ENCODE measurements around a stretch of chr2.

- PRO-cap, result unidirectional peak, plus-strand start at chr2:171687755; unidirectional peak, plus-strand start at chr2:171687945; bidirectional peak, plus-strand start at chr2:171688016, minus-strand start at chr2:171687972
Measured at GRCh38 chr2:171687596-171688597, 628 bp downstream of the DYNC1I2 start.

DNA sequence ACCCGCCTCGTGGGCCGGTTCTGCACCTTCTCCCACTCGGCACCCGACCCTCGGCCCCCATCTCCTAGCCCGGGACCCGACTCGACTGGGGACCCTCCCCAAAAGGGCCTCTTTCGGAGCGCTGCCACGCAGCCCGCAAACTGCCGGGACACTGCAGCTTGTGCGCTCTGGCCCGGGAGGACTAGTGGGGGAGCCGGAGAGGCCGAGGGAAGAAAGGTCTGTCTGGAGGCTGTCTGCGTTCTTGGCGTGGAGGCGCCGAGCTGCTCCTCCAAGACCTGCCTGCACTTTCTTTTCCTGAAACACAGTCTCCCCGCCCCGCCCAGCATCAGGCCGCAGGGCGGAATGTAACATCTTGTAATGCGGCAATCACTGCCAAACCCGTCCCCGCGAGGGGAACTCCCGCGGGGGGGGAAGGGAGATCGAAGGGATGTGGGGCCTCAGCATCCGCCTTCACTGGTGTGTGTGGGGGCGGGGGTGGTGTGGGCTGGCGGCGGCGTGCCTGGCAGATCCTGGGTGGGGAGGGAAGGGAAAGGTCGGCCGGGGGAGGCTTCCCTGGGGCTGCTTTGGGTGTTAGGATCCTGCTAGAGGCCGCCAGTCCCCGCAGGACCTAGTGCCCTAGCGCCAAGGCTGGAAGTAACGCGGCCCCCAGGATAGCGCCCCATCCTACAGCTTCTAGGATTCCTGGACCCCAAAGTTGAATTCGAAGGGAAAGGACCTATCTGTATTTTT is 7.3 kb downstream of the DLX2 start:
- PRO-cap, result bidirectional peak, plus-strand start at position 505 of the sequence, minus-strand start at position 309 of the sequence

DNA sequence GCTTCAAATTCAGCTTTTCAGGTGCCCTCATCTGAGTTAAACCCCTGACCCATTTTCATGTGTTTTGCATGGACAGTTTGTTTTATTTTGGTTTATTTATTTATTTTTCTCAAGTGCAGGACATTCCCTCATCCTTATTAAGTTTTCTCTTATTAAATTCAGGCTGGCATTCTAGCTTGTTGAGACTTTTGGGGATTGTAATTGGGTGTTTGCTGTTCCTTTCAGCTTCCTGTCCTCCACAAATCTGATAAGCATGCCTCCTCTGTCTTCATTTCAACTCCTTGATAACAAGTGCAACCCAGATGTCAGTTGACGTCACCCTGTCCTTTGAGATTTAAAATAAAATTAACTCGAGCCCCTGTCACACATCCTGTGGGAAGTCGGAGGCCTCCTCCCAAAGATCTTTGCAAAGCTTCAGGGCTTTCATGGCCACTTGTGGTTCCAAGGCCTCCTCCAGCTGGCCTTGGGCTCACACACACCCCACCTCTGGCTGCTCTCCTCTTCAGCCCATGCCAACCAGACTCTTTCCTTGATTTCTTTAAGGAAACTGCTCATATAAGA is 70.0 kb upstream of the ITGA6 start:
- PRO-cap, result no peak

DNA sequence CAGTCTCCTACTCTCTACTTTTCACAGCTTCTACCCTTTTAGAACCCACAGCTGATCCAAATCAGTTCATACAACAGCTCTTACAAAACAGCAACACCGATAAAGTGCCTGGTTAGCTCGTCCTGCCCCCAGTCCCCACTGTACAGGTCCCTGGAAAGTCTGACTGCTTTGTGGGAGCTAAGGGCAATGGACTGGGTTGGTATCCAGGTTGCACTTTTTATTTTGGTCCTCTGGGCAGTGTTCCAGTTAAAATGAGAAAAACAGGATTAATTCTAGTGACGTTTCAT is 53.1 kb upstream of the ITGA6 start:
- PRO-cap, result no peak

DNA sequence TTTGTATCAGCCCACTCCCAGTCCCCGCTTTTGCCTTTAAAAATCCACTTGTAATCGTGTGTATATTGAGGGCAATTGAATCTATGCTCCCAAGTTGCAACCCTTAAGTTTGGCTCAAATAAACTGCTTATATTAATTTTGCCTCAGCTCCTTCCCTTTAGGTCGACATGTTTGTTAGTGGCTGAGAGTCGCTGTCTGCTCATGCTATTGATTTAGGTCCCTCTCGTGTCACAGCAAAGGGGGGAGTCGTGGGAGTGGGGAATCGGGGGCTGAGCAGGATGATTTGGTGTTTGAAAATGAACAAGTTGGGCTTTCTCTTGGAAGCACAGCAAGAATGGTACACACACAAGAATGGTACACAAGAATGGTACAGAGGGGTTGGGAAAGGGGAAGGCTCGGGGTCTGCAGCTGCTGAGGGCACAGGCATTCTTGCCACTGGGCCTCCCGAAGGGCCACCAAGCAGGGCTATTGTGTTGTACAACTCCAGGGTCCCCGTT is 42.8 kb upstream of the ITGA6 start:
- PRO-cap, result no peak

DNA sequence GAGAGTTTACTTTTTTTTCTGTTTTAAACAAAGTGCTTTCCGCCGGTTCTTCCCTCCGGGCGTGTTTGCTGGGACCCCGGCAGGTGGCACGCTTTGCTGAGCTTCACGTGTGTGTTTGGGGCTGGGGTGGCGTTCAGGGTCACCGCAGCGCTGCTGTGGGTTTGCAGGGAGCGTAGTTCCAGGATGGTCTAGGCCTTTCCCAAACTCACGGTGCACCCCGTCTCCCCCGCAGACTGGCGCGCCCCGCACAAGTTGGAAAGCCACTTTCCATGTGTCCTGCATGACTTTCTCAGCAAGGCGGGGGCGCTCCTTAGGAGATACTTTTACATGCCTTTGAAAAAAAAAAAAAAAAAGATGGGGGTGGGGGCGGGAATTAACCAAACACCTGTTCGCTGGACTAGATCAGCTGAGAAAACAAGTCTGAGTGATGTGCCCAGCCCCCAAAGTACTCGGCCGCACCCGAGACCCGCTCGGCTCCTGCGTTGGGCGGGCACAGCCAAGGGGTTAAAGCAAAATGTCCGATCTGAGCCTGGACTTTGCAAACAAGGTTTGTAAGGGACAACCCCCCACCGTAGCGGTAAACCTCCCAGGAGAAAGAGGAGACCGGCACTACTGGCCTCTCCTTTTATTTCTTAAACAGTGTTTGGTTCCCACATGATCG is 954 bp downstream of the ITGA6 start:
- PRO-cap, result bidirectional peak, plus-strand start at position 541 of the sequence, minus-strand start at position 416 of the sequence

DNA sequence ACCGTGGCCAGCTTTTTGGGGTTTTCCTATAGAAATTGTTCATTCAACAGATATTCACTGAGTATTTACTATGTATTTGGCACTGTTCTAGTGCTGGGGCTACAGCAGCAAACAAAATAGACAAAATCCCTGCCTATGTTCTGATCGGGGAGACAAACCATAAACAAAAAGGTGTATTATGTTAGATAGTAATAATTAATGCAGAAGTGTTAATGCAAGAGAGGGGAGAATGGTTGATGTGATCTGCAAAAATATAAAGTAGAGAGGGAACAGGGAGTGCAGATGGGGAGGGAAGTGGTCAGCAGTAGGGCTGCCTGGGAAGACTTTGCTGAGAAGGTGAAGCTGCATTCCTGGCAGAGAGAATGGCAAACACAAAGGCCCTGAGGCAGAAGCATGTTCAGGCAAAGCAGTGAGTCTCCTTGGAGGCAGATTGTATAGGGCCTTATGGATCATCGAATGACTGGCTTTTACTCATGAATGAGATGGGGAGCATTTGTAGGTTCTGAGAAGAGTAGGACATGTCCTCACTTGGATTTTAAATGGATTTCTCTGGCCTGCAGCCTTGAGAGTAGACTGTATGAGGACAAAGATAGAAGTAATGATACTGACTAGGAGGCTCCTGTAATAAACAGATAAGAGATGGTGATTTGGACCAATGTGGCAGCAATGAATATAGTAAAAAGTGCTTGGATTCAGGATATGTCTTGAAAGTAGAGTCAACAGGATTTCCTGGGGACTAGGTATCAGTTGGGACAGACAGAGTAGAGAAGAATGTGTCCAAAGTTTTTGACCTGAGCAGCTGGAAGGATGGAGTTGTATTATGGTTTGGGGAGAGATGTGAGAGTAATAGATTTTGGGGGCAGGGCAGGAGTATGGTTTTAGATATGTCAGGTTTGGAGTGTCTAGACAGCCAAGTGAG is 9.6 kb downstream of the ITGA6 start:
- PRO-cap, result no peak

- PRO-cap, result no peak
Measured at GRCh38 chr2:172470734-172471196, 43.4 kb downstream of the ITGA6 start.

DNA sequence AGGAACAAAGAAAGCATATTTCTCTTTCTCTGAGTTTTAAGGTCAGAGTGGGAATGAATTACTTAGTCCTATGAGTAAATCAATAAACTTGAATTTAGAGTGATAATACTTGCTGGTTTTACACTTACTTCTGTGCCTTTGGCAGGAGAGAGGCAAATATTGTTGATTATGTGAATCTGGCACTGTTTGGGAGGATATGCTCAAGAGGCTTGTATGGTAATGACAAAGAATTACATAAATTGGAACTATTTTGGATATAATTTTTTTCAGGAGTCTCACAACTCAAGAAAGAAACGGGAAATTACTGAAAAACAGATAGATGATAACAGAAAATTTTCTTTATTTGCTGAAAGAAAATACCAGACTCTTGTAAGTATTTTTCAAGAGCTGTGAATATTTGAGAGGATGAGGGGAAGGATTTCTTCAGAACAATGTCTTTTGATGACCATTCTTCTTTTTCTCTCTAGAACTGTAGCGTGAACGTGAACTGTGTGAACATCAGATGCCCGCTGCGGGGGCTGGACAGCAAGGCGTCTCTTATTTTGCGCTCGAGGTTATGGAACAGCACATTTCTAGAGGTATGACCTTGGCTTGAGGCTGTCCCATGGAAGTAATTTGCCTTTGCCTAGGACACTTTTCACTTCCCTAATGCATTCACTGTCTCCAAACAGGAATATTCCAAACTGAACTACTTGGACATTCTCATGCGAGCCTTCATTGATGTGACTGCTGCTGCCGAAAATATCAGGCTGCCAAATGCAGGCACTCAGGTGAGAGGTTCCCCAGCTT is 63.6 kb downstream of the ITGA6 start:
- PRO-cap, result no peak

DNA sequence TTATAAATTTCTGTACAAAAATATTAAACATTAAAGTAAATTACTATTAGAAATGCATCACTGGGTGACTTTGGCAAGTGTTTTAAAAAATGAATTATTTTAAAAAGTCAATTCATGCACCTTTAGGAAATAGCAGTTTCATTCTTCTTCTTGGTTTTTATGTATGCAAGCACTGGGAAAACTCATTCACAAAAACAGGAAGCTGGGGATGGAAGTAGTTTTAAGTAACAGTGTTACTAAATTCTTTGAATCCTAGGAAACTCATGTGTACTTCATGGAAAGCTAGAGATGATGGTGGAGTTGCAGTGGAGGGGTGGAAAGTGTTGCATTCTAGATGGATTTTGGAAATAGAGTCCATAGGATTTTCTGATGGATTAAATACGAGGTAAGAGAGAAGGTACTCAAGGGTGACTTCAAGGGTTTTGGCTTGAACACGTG is 142.7 kb upstream of the MAP3K20 start:
- PRO-cap, result no peak

- PRO-cap, result no peak
Measured at GRCh38 chr2:172970592-172971204, 104.9 kb upstream of the MAP3K20 start.

GRCh38 chr2:173028623-173029046 is 47.0 kb upstream of the MAP3K20 start:
- PRO-cap, result no peak

DNA sequence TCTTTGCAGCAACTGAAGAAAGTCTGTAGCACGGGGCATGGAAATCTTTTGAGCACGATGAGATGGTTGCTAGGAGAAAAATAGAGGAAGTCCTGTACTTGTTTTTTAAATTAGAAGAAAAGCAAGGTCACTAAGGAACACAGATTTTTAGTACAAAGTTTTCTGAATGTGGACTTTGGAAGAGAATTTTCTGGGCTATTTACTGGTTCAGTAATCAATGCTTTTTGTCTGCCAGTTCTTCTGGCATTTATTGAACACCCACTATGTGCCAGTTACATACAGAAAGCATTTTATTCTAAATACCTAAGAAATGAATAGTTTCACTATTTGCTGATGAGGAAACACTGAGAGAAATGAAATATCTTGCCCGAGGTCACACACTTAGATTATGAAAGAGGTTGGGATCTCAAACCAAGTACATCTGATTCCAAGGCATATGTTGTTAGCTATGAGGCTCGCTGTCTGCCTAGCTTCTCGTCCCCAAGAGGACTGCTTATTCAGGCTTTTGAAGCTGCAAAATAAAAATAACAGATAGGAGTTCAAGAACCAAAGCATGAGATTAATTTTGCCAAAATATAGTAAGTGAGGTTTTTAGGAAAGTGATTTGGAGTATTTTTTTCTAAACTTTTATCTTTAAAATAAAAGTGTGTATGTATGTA is 15.5 kb upstream of the MAP3K20 start:
- PRO-cap, result no peak

GRCh38 chr2:173075058-173075607 is 513 bp upstream of the MAP3K20 start:
- PRO-cap, result no peak

GRCh38 chr2:173076971-173077503 is 1.4 kb downstream of the MAP3K20 start:
- PRO-cap, result unidirectional peak, minus-strand start at chr2:173077236

- PRO-cap, result no peak
Measured at GRCh38 chr2:173087061-173087692, 11.5 kb downstream of the MAP3K20 start.

DNA sequence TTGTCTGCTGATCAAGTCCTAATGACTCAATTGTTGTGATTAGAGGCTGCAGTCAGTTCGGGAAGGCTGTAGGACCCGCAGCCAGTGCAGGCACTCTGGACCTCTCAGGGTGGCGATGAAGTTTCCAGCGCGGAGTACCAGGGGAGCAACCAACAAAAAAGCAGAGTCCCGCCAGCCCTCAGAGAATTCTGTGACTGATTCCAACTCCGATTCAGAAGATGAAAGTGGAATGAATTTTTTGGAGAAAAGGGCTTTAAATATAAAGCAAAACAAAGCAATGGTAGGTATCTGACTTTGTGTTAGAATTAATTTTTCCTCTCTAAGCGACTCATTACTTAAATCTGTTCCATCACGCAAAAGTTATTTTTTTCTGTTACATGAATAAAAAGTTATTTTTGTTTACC is 8.5 kb downstream of the CDCA7 start:
- PRO-cap, result no peak

- PRO-cap, result no peak
Measured at GRCh38 chr2:173652831-173653080, 298.1 kb downstream of the CDCA7 start.

GRCh38 chr2:173961973-173962493 is 3.1 kb downstream of the SP3 start:
- PRO-cap, result bidirectional peak, plus-strand start at chr2:173962166, minus-strand start at chr2:173962171

GRCh38 chr2:173962701-173962996 is 2.5 kb downstream of the SP3 start:
- PRO-cap, result no peak